Measurements from ENCODE around the gene FAM43A.

- PRO-cap: no peak
- RAMPAGE, long total RNA: no peak
Measured at GRCh38 chr3:192957471-192958178, 40.0 kb upstream of the MB21D2 start.

DNA sequence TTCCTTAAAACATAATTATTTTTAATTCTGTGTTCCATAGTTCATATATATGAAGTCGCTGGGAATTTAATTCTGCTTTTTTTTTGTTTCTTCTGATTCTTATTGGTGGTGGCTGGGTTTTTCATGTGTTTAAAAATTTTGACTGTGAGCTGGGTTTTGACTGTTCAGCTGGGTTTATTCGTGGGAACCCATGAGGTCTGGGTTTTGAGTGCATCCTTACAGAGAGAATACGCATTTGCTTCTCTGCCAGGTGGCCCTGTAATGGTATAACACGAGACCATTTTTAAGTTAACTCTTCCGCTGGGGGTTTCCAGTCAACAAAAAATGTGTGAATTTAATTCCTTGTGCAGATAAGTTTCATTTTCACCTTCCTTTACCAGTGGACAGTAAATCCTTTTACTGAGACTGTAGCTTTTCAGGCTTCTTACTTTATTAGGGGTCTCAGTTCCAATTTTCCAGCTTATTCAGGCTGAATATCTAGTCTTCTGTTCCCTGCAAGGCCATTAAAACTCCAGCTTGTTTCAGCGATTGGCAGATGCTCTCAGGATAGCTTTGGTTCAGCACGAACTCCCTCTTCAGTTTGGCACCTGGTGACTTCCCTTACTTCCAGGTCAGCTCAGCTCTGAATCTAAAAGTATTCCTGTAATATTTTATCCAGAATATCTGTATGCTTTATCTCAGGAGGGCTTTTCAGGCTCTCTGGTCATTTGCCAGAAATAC, 149.7 kb downstream of the OPA1 start:
- PRO-cap: no peak
- RAMPAGE, long total RNA: no peak

DNA sequence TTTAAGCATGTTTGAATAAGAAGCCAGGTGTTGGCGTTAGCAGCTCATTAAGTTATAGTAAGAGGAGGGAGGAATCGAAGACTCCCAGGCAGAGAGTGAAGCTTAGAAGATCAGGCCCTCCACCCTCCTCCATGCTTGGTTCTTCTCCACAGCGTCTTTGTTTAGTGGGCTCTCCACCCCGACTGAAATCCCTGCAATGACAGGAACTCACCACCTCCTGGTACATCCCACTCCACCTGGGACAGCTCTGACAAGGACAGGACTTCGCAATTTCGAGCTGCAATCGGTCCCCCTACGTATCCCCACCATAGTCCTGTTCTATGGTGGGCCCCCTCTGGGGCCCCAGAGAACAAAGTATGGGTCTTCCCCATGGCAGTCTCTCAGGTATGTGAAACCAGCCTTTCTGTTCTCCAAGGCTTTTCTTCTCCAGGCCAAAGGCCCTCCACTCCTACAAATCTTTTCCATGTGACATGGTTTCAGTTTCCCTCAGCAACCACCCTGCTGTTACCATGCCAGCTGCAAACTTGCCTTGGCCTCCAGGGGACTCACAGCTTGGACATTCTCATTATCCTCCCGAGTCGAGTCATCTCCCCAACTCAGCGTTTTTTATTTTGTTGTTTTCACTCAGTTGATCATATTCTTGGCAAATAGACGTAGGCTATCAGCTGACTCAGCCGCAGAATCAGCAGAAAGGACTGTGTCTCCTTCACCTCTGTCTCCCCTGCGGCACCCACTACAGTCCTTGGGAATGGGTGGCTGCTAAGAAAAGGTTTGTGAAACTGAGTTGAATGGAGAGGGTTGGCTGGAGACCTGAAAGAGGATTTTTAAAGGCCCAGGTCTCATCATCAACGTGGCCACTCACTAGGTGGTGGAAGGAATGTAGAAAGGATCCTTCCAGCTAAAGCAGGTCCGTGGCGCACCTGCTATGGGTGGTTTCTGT, 233.3 kb downstream of the OPA1 start:
- PRO-cap: no peak
- RAMPAGE, long total RNA: no peak

DNA sequence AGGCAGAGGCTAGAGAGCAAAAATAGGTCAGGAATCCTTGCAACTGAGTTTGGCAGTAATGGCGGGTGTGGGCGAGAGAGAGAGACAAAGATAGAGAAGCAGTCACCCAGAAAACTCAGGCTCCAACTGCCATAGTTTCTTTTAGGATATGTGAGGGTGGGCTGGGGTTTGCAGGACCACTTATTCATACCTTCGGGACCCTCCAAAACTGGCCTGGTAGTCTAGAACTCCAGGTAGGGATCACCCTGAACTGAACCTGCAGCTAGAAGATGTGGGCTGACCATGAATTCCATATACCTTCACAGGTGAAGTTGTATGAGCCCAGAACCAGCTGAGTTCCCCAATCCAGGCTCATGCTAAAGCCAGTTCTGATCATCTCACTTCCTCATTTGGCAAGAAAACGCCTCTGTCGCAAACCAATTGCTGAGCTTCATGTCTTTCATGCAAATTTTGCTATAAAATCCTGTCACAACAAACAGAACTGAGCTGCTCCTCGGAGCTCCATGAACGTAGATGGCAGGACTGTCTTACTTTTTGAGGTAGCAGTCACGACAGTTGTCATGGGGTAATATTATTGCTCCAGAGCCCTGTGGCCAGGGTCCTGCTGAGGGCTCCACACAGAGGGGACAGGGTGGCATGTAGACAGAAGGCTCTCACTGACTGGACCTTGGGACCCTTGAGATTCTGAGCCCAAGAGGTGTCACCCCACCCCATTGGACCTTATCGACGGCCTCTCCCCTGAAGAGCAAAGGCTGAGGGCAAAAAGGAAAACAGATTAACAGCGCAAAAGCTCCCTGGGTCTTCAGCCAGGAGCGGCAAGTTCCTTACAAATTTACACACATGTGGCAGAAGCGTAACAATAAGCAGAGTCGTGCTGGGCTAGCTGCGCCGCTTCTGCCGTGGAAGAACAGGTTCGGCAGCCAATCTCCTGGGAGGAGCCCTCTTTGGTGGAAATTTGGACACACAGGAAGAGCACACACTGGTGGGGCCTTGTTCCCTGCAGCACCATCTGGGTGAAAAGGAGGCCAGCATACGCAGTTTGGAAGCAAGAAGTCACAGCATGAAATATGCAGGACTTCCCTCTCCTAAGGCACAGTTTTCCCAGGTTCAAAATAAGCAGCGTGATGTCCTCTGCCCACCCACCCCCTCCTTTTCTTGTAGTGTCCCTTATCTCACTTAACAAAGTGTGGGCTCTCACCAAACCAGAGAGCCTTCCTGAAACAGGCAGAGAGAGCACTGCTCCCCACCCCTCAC, 249.2 kb downstream of the OPA1 start:
- PRO-cap: no peak
- RAMPAGE, long total RNA: no peak

DNA sequence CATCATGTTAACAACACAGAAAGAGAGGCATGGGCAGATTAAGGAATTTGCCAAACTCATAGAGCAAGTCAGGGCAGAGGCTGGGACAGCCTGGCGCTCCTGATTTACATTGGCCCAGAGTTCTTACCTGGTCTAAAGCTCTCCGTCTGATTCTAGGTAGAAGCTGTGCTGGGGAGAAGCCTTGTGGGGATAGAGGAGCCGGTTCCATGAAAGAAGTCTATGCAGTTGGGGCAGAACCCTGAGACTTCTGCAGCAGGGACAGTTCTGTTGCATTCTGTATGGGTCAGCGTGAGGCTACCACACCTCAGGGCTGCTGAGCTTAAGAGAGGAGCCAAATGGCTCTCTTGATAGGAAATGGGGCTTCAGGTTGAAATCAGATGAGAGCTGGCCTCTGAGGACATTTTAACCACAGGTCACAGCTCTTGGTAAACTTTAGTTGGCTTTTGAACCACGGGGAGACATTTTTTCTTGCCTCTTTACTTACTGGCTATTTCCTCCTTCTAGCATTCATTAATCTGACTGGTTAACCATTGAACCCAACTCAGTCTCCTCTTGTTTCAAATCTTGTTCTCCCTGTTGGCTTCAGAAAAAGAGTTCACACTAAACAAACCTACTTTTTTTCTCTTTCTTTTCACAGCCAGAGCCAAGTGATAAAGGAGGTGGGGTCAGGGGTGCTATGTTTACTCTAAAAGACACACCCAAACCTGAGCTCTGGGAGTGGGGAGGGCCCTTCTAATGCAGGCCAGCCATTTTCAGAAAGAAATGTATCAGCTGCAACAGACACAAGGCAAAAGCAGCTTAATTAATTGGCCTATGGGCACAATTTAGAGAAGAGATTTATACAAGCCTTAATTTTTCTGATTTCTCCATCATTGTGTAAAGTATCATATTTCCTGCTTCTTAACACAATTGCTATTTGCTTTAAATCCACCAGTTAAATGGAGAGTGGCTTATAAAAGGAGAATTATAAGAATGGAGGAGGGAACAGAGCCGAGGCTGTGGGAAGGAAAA, 250.8 kb downstream of the OPA1 start:
- PRO-cap: no peak
- RAMPAGE, long total RNA: no peak

DNA sequence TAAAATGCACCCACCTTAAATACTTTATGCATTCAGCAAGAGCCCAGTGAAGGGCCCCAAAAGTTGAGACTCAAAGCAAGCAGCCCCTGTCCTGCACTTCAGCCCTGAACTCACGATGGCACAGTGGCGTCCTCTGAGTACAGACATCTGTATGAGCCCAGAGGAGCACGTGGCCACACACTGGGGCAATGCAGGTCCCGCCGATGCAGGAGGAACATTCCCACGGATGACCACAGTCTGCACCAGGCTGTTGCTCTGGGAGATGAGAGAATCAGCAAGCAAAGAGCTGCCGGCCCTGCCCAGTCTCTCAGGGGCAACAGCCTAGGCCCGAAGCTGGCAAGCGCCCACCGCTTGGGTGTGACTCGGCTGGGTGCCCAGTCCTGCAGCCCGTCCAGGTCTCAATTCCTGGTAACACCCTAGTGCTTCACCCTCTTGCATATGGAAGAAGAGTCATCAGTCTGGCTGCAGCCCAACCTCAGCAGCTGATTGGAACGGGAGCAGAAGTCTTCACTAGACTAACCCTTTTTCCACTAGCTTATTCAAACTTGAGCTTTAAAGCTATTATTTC, 153.7 kb upstream of the HES1 start:
- PRO-cap: no peak
- RAMPAGE, long total RNA: no peak

GRCh38 chr3:194112711-194113297, 23.1 kb upstream of the HES1 start:
- PRO-cap: no peak
- RAMPAGE, long total RNA: no peak

DNA sequence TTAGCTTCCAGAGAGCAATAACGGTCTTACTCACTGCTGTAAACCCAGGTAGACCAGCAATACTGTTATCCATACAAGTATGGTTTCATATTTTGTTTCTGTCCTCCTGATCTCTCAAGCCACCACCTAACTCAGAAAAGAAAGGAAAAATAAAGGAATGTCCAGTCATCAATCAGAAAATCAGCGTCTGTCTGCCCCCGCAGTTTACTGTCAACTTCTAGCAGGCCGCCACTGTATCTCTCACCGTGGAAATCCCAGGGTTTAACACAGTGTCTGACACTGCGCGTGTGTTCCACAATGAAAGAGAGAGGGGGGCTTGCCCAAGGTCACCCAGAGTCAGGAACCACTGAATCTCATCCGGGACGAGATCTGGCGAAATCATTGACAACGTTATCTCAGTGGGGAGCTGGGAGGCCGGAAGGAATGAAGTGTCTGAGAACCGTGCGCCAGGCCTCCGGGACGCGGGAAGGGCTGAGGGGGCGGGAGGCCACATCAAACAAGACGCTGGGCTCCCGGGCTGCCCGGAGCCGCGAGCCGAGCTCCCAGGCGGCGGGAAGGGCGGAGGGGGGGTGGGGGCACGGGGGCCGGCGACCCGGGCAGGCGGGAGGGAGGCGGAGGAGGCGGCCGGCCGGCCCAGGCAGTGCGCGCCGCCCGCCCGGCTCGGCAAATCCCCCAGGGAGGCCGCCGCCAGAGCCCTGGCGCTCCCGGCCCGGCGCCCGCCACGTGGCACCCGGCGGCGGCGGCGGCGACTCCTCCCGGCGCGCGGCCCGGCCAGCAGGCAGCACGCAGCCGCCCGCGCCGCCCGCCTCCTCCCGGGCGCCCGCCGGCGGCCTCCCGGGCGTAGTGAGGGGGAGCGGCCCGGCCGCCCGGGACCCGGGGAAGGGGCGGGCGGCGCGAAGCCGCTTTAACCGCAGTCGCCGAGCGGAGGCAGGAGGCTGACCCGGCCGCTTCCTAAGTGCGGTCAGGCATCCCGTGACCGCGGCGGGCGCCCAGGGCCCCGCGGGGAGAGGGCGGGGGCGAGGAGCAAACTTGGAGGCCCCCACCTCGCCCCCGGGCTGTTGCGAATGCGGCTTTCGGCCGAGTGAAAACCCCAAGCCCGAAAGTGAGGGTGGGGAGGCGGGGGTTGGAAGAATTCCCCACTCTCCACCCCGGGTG, 2.0 kb upstream of the HES1 start:
- PRO-cap: no peak
- RAMPAGE, long total RNA: no peak

DNA sequence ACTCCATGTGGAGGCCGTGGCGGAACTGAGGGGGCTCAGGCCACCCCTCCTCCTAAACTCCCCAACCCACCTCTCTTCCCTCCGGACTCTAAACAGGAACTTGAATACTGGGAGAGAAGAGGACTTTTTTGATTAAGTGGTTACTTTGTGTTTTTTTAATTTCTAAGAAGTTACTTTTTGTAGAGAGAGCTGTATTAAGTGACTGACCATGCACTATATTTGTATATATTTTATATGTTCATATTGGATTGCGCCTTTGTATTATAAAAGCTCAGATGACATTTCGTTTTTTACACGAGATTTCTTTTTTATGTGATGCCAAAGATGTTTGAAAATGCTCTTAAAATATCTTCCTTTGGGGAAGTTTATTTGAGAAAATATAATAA, 2.2 kb downstream of the HES1 start:
- PRO-cap: no peak
- RAMPAGE, long total RNA: no peak

DNA sequence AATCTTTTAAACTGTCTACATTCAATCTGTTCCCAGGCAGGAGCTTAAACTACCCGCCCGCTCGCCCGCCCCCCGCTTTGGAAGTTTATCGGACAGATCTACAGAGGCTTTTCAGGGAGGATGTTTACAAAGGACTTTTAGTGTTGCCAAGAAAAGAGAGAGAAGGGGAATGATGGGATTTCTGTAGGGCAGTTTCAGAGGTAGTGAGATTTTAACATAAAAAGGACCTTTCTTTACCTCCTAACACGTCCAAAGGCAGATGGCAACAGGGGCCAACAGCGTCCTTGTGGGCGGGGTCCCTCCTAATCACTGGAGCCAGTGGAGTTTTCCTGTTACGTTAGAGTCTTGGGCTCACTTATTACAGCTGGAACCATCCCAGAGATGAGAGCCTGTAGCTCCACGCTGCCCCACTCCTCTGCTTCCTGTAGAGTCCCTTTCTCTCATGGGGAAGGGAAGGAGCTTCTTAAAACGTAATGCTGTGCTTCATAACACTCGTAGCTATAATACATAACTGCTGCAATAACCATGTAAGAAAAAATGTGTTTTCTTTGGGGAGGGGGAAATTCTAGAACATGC, 30.9 kb downstream of the HES1 start:
- PRO-cap: no peak
- RAMPAGE, long total RNA: no peak

DNA sequence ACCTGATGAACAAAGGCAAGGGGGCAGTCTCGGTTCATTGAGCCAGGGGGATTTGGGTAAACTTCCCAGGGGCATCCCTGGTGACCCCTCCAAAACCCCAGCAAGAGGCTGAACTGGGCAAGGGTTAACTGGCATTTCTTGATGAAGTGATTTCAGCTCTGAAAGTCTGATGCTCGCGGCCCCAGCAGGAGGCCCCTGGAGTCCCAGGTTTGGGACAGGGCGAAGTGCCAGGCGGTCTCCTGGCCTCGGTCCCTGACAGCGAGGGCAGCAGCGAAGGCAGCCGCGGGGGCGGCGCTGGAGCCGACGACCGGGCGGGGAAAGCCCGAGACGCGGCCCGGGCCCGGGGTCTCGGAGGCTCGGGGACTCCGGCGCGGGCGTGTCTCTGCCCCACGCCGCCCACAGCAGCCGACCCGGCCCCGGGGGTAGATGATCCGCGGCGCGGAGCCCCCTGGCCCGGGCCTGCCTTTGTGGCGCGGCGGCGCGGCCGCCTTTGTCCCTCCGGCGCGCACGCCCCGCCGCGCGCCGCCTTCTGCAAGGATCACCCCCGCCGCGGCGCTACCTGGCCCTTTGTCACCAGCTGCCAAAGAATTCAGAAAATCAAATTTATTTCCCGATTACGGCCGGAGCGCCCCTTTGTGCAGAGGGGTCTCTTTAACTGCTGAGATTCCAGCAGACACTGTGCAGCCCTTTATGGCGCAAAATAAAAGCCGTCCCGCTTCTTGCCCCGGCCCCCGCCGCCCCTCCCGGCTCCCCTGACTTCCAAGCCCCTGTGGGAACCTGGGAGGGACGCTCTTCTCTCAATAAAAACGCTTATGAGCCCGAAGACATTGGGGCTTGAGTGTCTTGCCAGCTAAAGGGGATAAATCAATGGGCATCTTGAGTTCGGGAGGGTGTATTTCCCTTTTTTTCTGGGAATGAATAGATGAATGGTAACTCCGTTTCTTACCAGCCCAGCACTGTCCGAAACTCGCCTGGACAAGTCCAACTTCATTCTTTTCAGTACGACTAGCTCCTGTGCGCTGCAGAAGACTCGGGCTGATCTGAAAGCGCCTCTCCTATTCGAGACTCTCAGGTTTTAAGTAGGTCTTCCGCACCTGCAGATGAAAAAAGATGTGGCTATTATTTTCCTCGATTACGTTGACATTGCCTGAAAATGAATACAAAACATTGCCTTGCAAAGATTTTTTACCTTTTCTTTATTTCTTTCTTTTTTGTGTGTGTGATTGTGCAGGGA, 68.3 kb downstream of the HES1 start:
- PRO-cap: no peak
- RAMPAGE, long total RNA: no peak

GRCh38 chr3:194255129-194255997, 95.8 kb downstream of the CPN2 start:
- PRO-cap: no peak
- RAMPAGE, long total RNA: no peak

GRCh38 chr3:194261465-194261887, 89.7 kb downstream of the CPN2 start:
- PRO-cap: no peak
- RAMPAGE, long total RNA: no peak

- PRO-cap: no peak
- RAMPAGE, long total RNA: no peak
Measured at GRCh38 chr3:194312505-194313387, 38.4 kb downstream of the CPN2 start.

DNA sequence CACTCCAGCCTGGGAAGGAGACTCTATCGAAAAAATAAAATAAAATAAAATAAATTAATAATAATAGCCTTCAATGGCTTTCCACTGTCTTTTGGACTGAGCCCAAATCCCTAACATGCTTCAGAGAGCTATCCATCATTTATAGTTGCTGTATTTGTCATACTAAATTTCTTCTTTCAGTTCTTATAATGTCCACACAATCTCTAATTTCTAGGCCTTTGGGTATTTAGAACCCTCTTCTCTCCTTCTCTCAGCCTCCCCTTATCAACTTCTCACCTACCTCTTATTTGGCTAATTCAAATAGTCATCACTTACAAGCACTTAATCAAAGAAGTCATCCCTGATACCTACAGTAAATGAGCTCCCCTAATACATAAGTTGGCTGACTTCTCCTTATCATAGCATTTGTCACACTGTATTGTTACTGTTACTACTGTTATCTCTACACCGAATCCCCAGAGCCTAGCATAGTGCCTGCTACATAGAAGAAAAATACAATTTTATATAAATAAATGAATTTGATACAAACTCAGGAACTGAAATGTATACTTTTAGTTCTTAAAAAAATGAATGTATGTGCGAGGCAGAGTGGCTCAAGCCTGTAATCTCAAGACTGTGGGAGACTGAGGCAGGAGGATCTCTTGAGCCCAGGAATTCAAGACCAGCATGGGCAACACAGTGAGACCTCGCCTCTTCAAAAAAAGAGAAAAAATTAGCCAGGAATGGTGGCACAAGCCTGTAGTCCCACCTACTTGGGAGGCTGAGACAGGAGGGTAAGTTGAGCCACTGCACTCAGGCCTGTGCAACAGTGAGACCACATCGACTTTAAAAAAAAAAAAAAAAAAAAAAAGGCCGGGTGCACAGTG, 34.1 kb downstream of the ATP13A3 start:
- PRO-cap: no peak
- RAMPAGE, long total RNA: no peak

GRCh38 chr3:194477565-194477873, 9.3 kb downstream of the ATP13A3 start:
- PRO-cap: no peak
- RAMPAGE, long total RNA: no peak

DNA sequence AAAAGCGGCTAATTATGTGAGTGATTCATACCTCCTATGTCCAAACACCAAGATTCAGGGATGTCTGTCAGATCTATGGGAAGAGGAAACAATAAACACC, 1.2 kb downstream of the ATP13A3 start:
- PRO-cap: no peak
- RAMPAGE, long total RNA: no peak

DNA sequence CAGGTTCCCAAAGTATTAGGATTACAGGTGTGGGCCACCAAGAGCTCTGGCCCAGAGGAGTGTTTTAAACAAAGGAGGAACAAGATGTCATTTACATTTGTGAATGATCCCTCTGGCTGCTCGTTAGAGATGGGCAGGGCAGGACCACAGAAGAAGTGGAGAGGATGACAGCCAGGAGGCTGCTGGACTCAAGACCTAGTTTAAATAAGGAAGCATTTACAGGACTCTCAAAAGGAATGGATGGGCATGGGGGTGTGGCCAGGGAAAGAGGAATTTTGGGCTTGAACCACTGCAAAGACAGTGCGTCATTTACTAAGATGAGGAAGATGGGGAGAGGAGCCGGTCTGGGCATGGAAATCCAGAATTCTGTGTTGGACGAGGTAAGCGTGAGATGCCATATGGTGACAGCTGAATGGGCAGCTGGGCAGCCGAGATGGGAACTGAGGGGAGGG, 24.4 kb downstream of the TMEM44 start:
- PRO-cap: no peak
- RAMPAGE, long total RNA: no peak

DNA sequence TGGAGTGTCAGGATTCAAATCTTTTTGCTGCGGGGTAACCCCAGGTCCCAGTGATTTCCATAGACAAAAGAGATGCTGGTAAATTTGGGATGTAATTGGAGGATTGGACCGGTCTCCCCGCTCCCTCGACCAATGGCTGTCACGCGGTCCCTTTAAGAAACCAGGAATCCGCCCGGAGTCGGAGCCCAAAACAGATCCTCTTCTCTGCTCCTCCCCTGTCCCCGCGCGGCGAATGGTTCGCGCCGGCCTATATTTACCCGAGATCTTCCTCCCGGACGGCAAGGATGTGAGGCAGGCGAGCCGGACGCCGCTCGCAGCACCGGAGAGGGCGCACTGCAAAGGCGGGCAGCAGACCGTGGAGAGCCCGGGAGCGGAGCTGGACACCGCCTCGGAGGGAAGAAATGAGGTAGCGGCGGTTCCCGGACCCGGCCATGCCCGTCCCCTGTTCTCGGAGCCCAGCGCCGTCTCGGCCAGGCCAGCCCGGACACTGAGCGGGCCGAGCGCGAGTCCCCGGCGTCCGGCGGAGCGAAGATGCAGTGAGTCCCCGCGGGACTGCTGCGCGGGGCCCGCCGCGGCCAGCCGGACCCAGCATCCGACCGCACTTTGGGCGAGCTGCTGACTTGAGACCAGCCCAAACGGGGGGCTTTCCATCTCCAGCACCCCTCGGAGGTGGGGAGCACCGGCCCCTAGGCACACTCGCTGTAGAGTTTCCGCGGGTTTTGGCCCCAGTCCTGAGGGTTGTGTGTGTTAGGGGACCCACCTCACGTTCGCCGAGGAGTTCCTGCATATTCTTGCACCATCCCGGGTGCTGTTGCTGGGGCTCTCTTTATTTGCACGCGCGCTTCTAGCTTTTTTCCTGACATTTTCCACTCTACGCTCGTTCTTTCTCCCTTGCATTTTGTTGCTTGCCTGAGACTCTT, at the start of gene FAM43A:
FAM43A (plus strand) TSS at position 281 of the 920 bp plus-strand sequence.
- PRO-cap: unidirectional peak, plus-strand start at position 281 of the sequence
- RAMPAGE, long total RNA: no peak

DNA sequence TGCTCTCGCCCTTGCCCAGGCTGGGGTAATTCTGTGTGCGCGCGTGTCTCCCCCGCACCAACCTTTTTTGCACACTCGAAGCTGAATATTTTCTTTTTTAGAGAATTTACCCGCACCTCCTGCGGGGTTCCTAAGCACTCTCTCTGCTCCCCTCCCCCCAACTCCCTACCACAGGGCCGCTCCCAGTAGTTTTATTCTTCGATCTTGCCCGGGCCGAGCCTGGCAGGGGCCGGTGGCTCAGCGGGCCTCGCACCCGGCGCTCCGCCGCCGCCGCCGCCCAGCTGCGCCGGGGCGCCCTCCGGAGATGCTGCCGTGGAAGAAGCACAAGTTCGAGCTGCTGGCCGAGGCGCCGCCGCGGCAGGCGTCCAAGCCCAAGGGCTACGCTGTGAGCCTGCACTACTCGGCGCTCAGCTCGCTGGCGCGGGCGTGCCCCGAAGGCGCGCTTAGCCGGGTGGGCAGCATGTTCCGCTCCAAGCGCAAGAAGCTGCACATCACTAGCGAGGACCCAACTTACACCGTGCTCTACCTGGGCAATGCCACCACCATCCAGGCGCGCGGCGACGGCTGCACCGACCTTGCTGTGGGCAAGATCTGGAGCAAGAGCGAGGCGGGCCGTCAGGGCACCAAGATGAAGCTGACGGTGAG, 962 bp downstream of the FAM43A start:
- PRO-cap: no peak
- RAMPAGE, long total RNA: no peak

Data from Karpas-422 (cell line).